ENCODE measurements around the gene OIP5.

DNA sequence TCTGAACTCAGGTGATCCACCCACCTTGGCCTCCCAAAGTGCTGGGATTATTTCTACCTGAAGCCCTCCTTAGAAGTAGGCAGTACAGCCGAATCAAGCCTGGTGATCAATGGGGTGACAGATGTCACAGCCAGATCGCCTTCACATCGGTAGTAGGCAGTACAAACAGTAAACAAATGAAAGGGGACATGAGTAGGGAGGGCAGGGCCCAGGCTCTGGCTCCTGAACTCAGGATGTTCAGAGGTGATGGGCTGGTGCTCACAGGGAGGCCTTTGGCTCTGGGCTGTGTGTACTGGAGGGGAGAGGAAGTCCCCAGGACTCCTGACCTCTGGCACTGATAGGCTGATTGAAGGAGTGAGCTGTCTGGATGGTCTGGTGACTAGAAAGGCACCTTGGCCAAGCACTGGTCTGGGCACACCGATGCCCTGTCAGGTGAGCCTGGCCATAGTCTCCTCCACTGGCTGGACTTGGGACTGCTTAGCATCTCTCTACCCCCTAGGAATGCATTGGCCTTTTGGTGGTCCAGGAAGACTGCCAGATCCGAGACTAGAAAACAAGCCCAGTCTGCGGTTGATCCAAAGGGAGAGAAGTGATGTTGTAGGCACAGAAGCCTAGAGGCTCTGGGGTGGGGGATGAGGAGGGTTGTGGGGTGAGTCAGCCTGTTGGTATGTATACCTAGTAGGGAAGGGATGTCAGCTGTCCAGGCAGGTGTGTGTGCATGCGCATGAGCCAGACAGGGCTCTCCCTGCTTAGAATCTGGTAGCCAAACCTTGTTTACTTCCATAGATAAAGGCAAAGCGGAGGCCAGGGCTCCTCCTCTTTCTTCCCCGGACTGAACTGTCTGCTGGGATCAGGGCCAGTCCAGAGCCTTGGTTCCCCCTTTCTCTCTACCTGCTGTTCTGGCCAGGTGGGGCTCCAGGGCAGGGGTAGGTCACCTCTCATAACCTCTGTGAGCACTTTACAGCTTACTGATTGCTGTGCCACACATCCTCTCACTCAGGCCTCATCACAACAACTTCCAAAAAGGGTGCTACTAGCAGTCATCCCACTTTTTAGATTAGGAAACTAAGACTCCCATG lies 1.9 kb downstream of the SPINT1 start:
- PRO-cap, result bidirectional peak, plus-strand start at position 817 of the sequence, minus-strand start at position 622 of the sequence
- RRBS, result no CpG with 5 or more reads among the region's 9 CpGs

- PRO-cap, result no peak
- RRBS, result no CpG with 5 or more reads among the region's 26 CpGs
These were observed 1.4 kb downstream of the RHOV start for GRCh38 chr15:40872309-40873377.

DNA sequence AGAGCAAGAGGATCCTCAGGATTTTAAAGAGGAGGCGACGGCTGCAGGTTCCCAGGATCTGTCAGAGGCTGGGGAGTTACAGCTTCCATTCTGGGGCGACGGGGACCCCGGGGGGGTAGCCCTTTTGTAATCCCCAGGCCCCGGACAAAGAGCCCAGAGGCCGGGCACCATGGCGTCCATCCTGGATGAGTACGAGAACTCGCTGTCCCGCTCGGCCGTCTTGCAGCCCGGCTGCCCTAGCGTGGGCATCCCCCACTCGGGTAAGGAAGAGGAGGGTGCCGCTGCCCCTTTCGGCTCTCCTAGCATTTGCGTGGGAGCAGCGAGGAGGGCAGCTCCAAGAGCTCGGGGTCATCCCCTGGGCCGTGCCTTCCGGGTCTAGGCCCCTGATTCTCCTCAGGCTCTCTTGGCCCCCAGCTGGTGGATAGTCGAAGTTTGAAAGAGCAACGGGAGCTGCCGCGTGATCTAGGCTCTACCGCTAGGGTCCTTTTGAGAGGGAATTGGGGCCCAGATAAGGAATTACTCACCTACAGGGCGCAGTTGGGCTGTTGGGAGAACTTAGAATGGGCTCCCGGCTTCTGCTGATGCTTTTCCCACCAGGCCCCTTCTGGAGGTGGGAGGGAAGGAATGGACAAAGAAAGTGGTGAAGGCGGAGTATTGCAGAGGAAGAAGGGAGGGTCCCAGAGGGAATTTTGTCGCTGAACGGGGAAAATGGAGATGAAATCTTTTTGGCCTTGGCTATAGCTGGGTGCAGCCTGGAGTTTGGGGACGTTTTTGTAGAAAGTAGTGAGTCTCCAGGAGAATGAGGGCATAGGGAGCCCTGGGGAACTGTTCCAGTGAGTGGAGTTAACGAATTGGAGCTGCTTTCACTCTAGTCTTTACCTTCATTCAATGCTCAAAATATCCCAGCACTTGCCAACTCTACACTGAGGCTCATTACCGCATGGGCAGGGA lies 625 bp downstream of the VPS18 start:
- PRO-cap, result bidirectional peak, plus-strand start at position 523 of the sequence, minus-strand start at position 377 of the sequence; unidirectional peak, minus-strand start at position 606 of the sequence
- RRBS, result 3% methylated on average over 8 of the region's 36 CpGs

DNA sequence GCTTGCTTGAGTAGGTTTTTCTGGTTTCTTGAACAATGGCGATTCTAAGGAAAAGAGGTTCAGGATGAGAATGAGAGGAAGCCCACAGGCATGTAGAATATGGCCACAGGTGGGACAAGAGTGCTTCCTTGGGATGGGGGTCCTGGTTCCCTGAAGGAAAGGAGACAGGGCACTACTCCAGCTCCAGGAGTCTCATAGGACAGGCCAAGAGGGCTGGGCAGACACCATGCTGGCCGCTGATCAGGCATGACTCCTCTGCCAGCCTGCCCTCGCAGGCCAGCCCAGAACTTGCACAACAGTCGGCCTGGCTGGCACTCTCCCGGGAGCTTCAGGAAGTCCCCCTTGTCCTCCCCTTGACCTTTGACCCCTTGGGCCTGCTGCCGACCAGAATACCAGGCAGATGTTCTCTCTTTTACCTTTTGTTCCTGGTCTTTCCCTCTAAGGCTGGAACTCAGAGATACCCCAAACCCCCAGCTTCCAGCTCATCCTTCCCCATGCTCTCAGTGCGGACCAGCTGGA lies 15.4 kb downstream of the VPS18 start:
- PRO-cap, result no peak
- RRBS, result no CpG with 5 or more reads among the region's 7 CpGs

GRCh38 chr15:40922102-40923016 lies 6.8 kb upstream of the DLL4 start:
- PRO-cap, result no peak
- RRBS, result no CpG with 5 or more reads among the region's 15 CpGs

DNA sequence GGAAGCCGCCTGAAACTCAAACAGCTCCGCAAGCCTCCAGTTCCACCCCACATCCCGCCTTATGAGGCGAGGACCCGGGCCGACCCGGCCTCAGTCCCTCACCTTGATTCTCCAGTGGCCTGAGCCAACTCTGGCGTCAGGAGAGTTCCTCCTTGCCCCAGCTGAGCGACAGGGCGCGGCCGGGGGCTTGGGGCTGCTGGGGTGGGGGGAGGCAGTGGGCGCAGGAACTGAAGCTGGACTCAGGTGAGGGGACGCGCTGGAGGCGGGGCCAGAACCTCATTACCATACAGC lies 971 bp upstream of the DLL4 start:
- PRO-cap, result unidirectional peak, minus-strand start at position 132 of the sequence; bidirectional peak, plus-strand start outside the sequence, minus-strand start at position 255 of the sequence
- RRBS, result 2% methylated on average over 5 of the region's 16 CpGs

GRCh38 chr15:40928515-40928766 lies 699 bp upstream of the DLL4 start:
- PRO-cap, result bidirectional peak, plus-strand start at chr15:40928707, minus-strand start at chr15:40928478
- RRBS, result no CpG with 5 or more reads among the region's 16 CpGs

DNA sequence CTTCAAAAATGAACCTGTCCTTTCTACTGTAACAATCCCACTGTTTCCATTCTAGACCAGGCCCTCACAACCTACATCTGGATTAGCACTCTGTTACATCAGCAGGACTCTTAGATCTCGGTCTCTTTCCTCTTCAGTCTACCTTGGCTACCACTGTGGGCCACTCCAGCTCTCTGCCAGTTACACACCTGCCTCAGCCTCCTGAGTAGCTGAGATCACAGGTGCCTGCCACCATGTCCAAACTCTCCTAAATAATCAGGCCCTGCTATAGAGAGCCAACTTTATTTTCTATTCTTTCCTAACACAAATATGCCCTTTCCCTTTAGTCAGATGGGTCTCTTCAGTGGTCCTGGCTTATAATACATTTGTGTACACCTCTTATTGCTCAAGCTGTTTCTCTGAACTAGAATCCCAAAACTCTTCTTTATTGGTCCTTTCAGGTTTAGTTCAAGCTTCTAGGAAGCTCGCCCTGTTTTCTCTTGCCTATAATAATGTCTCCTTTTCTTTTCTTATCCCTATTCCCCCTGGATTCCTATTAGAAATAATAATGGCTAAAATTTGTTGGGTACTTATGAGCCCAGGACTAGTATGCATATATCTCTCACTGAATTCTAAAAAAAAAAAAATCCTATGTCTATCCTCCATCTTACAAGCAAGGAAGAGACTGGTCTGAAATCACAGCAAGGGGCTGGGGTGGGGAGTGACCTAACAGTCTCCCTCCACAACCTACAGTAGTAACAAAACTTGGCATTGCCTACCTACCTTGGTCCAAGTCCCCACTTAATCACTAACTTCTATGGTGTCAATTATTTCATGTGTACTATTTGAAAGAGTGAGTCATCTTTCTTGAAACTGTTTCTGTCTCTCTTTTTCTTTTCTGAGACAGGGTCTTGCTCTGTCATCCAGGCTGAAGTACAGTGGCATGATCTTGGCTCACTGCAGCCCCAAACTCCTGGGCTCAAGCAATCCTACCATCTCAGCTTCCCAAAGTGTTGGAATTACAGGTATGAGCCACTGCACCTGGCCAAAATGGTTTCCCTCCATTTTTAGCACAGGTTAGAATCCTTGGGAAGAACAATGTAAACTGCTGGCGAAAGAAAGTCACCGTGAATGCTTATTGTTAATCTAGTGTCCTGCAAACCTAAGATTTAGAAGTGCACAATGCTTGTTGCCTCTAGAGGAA lies 36.6 kb downstream of the CHAC1 start:
- PRO-cap, result no peak
- RRBS, result no CpG with 5 or more reads among the region's 4 CpGs

- PRO-cap, result no peak
- RRBS, result no CpG with 5 or more reads among the region's 7 CpGs
These were observed 20.3 kb downstream of the INO80 start for GRCh38 chr15:41095453-41096540.

DNA sequence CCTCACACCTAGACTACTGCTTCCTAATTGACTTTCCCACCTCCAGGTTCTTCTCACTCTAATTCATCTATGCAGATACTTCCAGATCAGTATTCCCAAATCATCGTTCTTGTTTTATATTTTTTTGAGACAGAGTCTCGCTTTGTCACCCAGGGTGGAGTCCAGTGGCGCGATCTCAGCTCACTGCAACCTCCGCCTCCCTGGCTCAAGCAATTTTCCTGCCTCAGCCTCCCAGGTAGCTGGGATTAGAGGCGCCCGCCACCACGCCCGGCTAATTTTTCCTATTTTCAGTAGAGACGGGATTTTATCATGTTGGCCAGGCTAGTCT lies 12.8 kb downstream of the INO80 start:
- PRO-cap, result no peak
- RRBS, result no CpG with 5 or more reads among the region's 10 CpGs

DNA sequence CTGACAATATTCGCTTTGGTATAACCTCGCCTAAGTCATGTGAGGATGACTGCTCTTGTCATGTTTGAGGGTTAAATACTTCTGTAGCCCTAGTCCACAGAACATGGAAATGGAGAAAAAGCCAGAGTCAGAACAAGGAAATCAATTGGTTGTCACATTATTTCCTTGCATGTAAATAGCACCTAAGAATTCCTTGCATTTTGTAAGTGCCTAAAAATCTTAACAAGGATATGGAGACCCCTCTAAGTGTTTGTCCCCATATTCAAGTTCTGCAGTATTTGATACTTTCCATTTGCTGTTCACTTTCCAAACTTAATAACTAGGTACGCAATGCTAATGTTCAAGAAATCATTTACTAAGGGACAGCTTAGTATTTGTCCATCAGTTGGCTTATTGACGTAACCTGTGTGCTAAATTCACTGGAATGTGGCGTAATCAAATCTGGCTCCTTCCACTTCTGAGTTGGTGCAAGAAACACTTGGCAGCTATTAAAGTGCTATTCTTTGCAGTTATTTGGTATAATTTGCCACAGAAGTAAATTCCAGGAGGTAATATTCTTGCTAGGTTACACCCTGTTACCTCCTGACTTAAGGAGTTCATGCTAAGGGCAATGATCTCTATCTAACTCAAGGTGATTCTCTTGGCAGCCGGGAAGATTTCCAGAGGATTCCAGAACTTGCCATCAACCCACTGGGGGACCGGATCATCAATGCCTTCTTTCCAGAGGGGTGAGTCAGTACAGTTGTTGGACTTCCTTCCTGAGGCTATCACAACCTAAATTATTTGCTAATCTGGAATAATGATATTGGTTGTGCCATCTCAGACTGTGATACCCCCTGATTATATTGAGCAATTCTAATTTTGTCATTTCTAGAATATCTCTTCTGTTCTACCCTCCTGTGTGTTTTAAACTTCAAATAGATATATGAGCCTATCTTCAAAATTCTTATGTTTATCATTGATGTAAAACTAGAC lies 25.5 kb downstream of the CHP1 start:
- PRO-cap, result no peak
- RRBS, result no CpG with 5 or more reads among the region's 7 CpGs

DNA sequence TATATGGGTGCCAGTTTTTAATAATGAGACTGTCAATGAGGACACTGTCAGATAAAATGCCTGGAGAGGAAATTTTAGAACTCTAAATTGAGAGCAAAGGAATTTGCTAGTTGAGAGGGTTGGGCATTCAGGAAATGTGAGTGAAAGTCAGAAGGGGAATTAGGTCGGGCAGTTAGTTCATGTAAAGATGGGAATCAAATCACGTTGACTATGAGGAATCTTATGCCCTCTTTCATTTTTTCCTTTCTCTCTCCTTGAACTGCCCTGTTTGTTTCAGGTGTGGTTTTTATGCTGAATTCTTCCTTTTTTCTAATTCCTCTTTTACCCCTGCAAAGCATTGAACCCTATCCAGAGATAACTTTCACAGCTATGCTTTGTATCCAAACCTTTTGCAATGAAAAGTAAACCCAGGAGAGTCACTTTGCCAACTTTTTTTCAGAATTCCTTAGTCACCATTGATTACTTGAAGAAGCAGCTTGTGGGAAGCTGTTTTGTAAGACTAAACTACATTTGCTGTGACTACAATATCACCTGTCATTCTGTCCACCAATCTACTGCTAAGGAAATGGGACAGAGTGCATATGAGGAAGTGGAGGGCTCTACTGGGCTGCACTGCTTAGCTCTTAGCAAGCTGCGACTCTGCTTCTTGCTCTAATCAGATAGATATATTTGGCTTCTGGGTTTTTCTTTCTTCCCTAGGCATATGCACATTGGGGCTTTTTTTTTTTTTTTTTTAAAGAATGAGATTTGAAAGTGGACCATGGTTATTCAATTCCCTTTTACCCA lies 27.9 kb downstream of the CHP1 start:
- PRO-cap, result bidirectional peak, plus-strand start at position 580 of the sequence, minus-strand start at position 371 of the sequence
- RRBS, result no CpG with 5 or more reads among the region's 3 CpGs

DNA sequence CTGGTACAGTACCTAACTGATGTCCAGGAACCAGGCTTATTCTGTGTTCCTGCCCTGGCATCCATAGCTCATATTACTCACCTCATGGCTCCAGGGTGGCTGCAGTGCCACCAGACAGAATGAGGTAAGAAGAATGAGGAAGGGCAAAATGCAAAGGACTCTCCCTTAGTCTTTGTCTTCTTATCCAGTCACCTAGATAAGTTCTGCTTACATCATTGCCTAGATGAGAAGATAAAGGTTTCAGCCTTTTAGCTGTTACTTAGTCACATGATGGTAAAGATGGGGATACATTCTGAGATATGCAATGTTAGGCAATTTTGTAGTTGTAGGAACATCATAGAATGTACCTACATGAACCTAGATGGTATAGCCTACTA lies 45.8 kb downstream of the CHP1 start:
- PRO-cap, result unidirectional peak, minus-strand start at position 75 of the sequence

GRCh38 chr15:41332197-41333058 lies at the start of gene OIP5:
TSS of gene OIP5 (minus strand) at chr15:41332591.
- PRO-cap, result bidirectional peak, plus-strand start at chr15:41332234, minus-strand start at chr15:41332078; bidirectional peak, plus-strand start at chr15:41332357, minus-strand start at chr15:41332317; unidirectional peak, minus-strand start at chr15:41332462; bidirectional peak, plus-strand start at chr15:41332871, minus-strand start at chr15:41332591; bidirectional peak, plus-strand start at chr15:41333021, minus-strand start at chr15:41333210
- RRBS, result 3% methylated on average over 17 of the region's 67 CpGs

GRCh38 chr15:41333059-41333659 lies 478 bp downstream of the NUSAP1 start:
- PRO-cap, result bidirectional peak, plus-strand start at chr15:41333021, minus-strand start at chr15:41333210
- RRBS, result 1% methylated on average over 6 of the region's 27 CpGs

GRCh38 chr15:41511166-41512437 lies 2.0 kb downstream of the LTK start:
- PRO-cap, result bidirectional peak, plus-strand start at chr15:41511292, minus-strand start at chr15:41511278; bidirectional peak, plus-strand start at chr15:41511472, minus-strand start at chr15:41511358; bidirectional peak, plus-strand start at chr15:41511747, minus-strand start at chr15:41511555; bidirectional peak, plus-strand start at chr15:41512012, minus-strand start at chr15:41511915; bidirectional peak, plus-strand start at chr15:41512161, minus-strand start at chr15:41512102; bidirectional peak, plus-strand start at chr15:41512255, minus-strand start at chr15:41512237
- RRBS, result 12% methylated on average over 56 of the region's 131 CpGs

- PRO-cap, result bidirectional peak, plus-strand start at chr15:41622182, minus-strand start at chr15:41621942
- RRBS, result no CpG with 5 or more reads among the region's 46 CpGs
These were observed 62.8 kb downstream of the TYRO3 start for GRCh38 chr15:41621741-41622249.

DNA sequence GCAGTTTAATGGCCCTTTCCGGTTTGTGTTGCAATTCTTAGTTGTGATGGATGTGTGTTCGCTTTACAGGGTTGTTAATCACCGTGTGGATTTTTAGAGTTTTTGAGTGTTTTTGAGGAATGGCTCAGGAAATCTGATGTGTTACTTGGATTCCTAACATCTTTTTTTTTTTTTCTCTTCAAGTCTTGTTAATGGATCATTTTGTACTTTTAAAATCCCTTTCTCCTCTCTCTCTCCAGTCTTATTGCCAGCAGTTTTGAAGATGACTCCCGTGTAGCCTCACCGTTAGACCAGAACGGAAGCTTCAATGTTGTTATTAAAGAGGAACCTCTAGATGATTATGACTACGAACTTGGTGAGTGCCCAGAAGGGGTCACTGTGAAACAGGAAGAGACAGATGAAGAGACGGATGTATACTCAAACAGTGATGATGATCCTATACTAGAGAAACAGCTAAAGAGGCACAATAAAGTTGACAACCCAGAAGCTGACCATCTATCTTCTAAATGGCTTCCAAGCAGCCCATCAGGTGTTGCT lies 78.4 kb upstream of the MAPKBP1 start:
- PRO-cap, result no peak
- RRBS, result no CpG with 5 or more reads among the region's 8 CpGs

DNA sequence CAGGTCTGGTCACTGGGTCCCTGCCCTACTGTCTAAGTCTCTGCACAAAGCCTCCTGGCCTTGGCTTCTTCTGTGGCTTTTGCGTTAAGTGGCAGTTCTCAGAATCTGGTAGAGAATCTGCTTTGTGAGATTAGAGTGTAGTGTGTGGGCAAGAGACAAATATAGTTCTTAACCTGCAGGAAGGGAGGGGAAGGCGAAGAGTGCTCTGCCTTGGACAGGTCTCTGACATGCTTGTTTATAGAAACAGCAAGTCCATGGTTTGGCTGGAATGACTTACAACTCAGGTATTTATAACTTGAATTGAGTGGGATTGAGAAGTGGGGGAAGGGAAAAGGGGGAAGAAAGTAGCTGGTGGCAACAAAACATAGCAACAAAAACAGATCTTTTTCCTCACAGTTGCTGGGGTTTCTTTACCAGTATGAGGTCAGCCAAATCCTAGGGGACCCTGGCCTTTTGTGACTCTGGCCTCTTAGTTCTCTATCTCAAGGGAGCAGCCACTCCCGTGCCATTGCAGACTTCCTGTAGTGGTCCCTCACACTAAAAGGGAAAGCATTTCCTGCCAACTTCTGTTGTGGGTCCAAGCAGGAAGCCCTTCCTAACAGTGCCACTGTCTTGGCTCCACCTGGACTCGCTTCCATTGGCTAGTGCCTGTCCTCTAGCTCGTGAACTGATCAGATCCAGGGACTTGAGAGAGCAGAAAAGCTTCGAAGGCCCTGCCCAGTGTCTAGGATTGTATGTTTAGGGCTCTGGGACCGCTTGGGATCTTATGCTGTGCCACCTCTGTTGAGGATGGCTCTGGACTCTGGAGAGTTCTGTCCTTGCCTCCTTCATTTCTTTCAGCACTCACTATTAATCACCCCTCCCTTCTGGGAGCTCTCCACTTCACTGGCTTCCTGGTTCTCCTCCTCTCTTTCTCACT lies 16.9 kb downstream of the MAPKBP1 start:
- PRO-cap, result no peak
- RRBS, result no CpG with 5 or more reads among the region's 7 CpGs

- PRO-cap, result no peak
- RRBS, result no CpG with 5 or more reads among the region's 40 CpGs
These were observed 1.3 kb upstream of the SPTBN5 start for GRCh38 chr15:41894648-41895967.

All from Caco-2 (cell line).